Islet of Langerhans (tissue), 1 donor: ENCODE measurements around a stretch of chr13.

DNA sequence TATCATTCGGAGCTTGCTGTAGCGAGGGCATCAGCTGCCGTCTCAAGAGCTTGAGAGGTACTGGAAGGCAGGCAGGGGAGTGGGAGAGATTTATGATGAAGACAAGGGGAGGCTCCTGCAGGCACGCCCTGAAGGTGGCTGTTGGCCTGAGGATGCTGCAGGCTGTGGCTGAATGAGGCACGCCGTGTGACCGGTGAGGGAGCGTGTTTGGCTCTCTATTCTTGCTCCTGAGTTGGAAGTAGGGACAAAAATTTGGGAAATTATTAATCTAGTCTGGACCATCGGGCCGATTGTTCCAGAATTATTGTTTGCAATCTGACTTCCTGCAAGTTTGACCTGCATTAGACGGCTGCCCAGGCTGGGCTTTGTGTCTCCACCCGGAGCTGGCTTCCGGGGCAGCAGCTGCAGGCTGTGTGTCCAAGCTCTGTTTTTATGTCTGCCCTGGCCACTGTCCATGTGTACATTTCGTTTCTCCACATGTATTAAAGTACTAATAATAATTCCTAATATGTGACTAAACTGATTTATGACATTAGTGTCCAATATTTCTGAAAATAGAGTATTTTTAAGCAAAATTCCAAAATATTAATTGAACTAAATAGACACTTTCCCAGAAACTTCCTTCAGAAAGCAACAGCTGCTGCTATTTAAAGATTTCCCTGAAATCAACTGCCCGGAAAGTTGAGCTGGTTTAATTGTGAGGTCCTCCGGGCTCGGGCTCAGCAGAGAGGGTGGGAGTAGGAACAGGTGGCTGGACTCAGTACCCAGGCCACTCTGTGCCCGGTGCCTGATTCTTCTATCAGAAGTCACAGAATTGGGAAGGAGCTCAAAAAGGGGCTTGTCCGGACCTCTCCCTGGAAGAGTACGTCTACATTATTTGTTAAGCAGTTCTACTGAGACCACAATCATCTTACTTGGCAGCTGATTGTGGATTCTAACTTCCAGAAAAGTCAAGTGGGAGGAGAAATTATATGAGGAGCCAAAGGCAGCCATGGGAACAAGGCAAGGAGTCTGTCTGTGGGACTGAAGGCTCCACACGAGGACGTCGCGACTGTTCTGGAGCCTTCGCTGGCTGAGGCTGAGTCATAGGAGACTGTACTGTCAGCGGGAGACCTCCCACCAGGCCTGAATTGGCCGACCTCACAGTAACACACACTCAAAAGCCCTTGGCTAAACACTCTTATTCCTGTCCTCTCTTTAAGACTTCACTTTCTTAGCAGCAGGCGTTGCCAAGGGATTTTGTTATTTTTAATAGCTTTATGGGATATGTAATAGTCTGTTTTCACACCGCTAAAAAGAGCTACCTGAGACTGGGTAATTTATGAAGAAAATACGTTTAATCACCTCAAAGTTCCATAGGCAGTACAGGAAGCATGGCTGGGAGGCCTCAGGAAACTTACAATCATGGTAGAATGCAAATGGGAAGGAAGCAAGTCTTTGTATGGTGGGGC is 91.5 kb upstream of the ANKRD10 start:
- RRBS: 22% methylated on average over 3 of the region's 30 CpGs

GRCh38 chr13:111082032-111082654 is 33.0 kb upstream of the ARHGEF7 start:
- RRBS: no CpG with 5 or more reads among the region's 4 CpGs

GRCh38 chr13:111175271-111175791 is 60.2 kb downstream of the ARHGEF7 start:
- RRBS: no CpG with 5 or more reads among the region's 5 CpGs

DNA sequence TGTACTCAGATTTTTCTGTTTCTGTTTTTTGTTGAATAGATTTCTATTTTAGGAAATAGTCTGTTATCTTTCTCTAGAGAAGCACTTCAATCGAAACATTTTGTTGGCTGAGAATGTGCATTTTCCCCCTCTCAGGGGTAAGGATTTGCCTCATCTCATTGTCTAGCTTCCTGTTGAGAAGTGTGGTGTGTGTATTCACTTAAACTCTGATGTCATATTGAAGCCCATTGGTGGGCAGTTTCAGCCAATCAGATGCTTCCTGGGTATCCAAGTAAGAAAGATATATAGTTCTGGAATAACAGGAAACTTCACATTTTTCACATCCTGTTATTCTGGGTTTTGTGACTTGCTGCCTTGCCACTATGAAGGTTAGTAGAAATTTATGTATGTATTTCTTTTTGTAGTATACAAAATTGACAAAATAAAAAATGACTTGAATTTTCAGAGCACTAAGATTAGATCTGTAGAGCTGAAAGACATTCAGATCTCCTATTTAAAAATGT is 87.7 kb downstream of the ARHGEF7 start:
- RRBS: no CpG with 5 or more reads among the region's 1 CpG

- RRBS: no CpG with 5 or more reads among the region's 7 CpGs
Measured at GRCh38 chr13:111302501-111302700, 18.0 kb upstream of the TEX29 start.

DNA sequence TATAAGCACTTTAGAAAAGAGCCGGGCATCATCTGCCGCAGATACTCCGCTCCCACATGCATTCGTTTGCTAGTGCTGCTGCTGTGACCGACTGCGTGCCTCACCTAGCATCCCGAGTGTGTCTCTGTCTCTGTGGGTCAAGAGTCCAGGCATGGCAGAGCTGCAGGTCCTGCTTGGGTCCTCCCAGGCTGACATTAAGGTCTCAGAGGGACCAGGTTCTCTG is 7.9 kb upstream of the TEX29 start:
- RRBS: no CpG with 5 or more reads among the region's 7 CpGs

GRCh38 chr13:111893976-111894536 is 172.9 kb upstream of the SOX1 start:
- RRBS: 17% methylated on average over 7 of the region's 19 CpGs

- RRBS: no CpG with 5 or more reads among the region's 17 CpGs
Measured at GRCh38 chr13:112229462-112229974, 146.6 kb upstream of the SPACA7 start.

DNA sequence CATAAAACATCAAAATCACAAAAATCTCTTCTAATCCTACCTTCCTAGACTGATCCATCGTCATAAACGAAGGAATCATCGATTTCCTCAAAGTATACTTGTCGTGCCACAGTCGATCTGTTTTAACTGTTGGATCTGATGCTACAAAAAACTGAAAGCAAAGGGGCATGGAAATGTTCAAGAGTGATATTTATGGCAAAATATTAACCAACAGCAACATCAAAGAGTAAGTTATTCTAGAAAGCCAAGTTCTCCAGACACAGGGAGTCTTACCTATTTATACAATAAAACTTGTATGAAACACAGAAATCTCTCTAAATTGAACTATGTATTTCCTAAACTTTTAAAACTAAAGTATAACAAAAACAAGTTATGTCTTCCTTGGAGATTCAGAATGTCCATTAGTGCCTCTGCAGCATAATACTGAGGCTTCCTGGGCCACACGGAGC is 60.6 kb downstream of the TUBGCP3 start:
- RRBS: no CpG with 5 or more reads among the region's 6 CpGs

DNA sequence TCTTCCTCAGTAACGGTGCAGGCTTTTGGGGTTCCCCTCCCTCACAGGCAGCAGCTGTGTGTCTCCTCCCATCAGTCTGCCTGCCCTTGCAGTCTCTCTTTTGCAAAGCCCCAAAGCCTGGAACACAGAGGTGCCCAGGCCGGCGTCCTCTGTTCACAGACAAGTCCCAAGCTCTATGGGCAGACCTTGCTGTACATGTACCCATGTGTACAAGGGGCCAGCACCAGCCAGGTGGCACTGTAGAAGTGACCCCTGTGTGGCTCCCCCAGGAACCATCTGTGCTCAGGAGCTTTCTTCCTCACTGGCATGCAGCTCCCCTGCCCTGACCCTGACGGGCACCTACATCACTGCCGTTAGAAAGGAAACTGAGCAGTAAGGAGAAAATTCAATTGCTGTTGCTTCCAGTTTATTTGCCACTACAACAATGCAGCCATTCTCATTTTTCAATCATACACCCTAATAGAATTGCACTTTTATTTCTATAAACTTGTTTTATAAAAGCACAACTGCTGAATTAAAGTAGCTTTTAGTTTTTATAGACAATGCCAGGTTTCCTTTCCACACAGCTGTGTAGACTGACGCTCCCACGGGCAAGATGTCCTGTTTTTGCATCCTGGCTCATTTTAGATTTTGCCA is 60.1 kb downstream of the TUBGCP3 start:
- RRBS: no CpG with 5 or more reads among the region's 7 CpGs

DNA sequence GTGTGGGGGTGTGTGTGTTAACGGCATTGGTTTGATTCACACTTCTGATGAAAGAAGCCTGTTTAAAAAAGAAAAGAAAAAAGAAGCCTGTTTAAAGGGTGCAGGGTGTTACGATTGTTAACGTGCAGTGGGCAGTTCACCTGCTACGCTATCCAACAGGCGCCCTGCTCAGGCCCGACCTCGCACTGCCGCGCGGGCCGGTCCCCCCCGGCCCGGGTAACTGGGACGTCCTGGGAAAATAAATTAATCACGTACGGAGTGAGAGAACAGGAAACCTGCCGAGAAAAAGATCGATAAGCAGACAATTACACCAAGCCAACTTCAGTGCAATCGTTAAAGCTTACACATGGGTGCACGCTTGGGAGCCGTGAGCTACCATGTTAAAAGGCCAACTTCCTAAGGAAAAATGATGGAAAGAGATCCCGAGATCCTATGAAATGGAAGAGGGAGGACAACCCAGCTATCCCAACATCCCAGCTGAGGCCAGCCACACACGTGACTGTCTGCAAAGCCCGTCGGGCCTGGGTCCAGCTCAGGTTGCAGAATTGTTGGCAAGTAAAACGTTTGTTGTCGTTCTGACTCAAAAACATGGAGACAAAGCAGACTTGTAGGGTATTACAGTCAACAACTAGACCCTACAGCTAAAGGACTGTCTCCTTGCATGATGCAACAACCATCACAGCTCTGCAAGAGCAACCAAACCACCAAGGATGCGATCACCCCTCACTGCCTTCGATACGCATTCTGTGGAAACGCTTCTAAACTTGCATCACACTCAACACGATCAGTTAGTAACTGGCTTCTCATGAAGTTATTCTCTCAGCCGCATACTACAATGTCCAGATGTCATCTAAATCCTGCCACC is 683 bp upstream of the TUBGCP3 start:
- RRBS: no CpG with 5 or more reads among the region's 33 CpGs

GRCh38 chr13:112644079-112644278 is 45.9 kb upstream of the ATP11A start:
- RRBS: 24% methylated on average over 1 of the region's 5 CpGs

DNA sequence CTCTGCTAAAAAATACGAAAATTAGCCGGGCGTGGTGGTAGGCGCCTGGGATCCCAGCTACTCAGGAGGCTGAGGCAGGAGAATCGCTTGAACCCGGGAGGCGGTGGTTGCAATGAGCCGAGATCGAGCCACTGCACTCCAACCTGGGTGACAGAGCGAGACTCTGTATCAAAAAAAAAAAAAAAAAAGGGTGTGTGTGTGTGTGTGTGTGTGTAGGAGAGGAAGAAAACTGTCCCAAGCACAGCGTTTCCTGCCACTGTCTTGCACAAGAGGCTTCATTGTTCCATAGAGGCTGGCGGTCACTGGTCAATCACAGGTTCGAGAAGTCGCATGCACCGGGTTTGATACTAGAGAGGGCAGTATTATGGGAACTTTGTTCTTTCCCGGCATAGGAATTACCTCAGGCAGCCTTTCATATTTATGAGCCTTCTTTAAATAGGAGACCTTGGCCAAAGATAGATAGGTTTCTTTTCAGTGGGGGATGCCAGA is 1.5 kb downstream of the ATP11A start:
- RRBS: 13% methylated on average over 1 of the region's 16 CpGs

DNA sequence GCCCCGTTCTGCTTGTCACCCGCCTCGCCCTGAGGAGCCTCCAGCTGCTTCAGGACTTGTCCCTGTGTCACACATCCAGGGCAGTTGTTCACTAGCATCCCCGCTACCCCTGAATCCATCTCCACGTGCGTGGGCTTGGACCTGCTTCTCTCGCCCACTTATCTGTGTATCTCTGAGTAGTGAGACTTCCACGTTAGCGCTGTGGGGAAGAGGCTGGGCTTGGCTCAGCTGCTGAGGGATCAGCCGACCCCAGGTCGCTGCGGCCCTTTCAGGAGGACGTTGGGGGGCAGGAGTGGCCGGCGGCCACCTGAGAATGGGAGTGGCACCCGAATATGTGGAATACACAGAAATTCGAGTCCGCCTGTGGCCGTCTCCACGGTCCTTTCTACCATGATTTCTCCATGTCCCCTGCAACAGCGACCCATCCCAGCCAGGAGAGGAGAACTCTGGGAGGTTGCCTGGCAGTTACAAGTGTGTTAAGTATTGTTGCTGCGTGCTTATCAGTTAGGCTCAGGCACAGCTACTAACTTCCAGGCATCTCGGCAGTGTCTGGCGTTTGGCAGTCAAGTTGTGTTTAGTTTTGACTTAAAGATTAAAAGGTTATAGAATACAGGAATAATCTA is 11.1 kb downstream of the ATP11A start:
- RRBS: no CpG with 5 or more reads among the region's 24 CpGs

GRCh38 chr13:112740539-112741169 is 50.8 kb downstream of the ATP11A start:
- RRBS: no CpG with 5 or more reads among the region's 18 CpGs

DNA sequence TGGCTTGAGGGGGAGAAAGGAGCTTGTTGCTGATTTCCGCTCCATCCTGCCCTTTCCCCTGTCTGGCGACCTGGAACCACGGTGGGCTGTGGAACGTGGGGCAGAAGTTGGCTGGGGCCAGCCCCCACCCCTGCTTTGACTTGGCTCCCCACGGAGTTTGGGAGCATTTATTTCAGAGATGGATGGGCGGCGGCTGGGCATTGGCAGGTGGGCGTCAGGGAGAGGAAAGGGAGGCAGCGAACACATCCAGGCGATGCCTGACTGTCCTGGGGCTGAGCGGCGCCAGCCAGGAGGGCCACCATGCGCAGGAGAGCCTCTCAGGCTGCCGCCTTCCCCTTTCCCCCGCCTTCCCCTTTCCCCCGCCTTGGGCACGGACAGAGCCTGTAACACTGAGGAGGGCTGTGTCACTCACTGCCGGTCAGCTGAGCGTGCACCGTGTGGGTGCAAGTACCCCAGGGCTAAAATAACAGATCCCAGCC is 11.3 kb downstream of the MCF2L start:
- RRBS: no CpG with 5 or more reads among the region's 20 CpGs

DNA sequence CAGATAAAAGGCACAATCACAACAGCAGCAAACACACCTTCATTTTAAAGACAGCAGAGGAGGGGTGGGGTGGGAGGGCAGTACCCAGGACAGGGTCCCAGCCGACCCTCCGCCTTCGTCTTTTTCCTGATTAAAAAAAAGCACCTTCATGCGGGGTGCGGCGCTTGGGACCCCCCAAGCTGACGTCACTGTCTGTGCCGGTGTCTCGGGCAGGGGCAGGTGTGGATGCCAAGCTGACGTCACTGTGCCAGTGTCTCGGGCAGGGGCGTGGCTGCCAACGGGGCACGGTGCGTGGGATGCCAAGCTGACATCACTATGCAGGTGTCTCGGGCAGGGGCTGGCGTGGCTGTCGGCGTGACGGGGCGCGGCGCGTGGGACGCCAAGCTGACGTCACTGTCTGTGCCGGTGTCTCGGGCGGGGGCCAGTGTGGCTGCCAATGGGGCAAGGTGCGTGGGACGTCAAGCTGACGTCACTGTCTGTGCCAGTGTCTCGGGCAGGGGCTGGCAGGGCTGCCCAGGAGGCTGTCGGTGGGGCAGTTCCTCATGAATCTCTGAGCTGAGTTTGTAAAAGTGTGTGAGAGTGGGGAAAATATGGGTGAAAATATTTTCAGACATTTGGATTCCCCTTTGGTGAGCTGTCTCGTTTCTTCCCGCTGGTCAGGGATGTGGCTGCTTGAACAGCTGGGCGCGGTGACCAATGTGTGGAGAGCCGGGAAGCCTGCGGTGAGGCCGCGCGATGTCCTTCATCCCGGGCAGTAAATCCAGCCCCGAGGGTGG is 25.1 kb downstream of the MCF2L start:
- RRBS: 93% methylated on average over 7 of the region's 45 CpGs

DNA sequence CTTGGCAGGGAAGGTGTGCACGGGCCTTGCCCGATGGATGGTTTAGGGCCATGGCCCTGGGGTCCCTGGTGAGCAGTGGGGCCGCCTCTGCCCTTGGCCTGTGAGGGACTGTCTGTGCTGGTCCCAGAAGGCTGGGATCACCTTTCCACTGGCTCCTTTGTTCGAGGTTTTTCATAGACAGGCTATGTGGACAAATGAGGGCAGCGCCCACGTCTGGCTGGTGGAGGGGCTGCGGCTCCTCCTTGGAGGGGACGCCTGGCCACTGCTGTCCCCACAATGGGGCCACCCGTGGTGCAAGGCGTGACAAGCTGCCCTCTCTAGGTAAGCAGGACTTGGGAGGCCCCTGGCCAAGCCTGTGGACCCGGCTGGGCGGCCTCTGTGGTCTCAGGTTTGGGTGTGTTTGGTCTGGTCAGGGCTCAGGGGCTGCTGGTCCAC is 33.2 kb downstream of the MCF2L start:
- RRBS: no CpG with 5 or more reads among the region's 12 CpGs

DNA sequence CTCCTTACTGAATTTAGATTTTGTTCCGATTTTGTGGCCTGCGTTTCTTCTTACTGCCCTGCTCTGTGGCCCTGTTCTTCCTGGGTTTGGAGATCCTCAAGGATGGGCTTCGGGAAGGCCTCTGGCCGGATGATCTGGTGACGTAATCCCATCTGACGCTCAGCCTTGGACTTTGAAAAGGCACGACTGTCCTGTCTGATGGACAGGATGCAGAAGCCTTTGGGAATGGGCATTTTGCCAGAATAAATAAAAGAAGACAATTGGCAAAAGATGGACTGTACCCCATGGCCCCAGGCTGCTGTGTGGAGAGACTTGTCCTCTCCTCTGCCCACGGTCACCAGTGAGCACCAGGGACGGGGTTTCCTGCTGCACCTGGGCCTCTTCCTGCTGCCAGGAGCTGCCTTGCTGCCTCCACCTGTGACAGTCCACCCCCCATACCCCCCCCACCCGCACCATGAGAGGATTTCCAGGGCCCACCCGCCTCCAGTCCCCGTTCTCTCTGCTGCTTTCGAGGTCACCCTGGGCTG is 40.7 kb downstream of the MCF2L start:
- RRBS: no CpG with 5 or more reads among the region's 13 CpGs

DNA sequence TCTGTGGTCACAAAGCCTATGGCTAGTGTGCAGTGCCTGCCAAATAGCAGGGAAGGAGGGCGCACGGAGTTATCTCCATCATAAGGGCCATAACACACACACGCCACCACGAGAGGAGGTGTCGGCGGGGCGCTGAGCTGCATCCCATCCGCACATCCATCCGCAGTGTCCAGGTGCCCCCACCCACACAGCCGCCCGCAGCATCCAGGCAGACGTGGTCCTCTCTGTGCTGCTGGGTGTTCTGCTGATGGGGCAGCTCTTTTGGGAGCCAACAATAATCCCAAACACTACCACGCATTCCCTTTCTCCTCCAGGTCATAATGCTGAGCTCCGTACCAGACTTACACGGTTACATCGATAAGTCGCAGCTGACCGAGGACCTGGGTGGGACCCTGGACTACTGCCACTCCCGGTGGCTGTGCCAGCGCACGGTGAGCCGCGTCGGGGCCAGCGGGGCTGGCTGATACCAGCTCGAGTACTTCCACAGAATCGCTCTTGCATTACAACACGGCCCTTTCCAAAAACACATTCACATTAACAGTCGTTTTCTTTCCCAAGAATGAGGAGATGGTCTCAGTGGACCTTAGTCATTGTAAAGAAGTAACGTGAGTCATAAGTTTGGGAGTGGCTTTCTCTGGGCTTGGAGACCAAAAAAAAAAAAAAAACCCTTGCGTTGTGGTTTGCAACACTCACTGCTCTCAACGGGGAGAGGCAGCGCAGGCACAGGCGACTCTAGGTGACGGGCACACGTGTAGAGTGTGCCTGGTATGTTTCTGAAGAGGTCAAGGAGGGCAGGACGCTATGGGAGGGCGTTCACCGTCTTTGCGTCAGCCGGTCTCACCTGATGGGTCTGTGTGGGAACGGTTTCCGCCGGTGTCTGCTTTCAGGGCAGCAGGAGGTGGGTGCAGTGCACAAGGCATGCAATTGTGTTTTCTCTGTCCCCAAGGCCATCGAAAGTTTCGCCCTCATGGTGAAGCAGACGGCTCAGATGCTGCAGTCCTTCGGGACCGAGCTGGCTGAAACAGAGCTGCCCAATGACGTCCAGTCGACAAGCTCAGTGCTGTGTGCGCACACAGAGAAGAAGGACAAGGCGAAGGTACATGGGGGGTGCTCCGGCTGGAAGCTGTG is 41.2 kb upstream of the F7 start:
- RRBS: 93% methylated on average over 3 of the region's 54 CpGs